Metanephros (tissue), 2 donors: ENCODE measurements around a stretch of chr14.

DNA sequence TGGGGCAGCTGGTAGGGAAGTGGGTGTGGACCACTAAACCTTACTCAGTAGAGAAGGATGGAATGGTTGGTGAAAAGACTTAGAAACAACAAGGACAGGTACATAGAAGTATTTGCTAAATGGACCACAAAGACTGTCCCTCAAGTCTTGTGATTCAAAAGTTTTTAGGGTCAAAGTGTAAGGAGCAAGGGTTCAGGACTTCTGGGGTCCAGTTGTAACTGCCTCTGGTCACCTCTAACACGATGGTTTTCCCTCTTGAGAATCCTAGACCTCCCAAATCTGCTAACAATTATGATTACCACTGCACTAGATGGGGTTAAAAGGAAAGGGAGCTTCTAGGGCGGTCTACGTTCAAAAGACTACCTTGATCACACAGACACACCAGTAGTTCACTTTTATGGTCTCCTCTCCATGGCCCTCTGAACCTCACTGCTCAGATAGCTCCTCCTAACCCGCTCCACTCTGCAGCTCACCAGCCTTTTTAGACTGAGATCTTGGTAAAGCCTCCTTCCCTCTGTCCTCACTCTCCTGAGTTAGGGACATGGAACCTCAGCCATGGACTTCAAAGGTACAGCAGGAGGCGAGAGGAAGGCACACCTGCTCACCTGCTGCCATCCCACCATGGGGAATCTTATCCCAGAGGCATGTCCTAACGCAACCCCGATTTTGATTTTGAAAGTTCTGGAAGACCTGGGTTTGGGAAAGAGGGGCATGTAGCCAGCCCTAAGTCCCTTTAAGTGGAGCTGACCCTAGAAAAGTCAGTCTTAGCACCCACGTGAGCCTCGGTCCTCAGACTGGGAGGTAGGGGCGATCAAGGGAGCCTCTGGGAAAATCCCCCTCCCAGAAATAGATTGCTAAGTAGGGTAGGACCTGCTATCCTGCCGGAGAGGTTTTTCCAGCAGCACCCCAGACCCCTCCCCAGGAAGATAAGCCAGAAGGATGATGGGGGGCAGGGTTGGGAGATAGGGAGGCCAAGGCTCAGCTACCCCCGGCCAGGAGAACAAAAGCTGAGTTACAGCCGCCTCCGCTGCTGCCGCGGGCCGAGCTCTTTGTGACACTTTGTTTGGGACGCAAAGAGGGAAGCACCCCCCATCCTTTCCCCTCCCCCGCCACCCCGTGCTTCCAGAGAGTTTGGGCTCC is 1.4 kb downstream of the ZNF219 start:
- RAMPAGE, long total RNA, result no peak

GRCh38 chr14:21202158-21203136 is 46.6 kb upstream of the OR5AU1 start:
- RAMPAGE, long total RNA, result no peak

DNA sequence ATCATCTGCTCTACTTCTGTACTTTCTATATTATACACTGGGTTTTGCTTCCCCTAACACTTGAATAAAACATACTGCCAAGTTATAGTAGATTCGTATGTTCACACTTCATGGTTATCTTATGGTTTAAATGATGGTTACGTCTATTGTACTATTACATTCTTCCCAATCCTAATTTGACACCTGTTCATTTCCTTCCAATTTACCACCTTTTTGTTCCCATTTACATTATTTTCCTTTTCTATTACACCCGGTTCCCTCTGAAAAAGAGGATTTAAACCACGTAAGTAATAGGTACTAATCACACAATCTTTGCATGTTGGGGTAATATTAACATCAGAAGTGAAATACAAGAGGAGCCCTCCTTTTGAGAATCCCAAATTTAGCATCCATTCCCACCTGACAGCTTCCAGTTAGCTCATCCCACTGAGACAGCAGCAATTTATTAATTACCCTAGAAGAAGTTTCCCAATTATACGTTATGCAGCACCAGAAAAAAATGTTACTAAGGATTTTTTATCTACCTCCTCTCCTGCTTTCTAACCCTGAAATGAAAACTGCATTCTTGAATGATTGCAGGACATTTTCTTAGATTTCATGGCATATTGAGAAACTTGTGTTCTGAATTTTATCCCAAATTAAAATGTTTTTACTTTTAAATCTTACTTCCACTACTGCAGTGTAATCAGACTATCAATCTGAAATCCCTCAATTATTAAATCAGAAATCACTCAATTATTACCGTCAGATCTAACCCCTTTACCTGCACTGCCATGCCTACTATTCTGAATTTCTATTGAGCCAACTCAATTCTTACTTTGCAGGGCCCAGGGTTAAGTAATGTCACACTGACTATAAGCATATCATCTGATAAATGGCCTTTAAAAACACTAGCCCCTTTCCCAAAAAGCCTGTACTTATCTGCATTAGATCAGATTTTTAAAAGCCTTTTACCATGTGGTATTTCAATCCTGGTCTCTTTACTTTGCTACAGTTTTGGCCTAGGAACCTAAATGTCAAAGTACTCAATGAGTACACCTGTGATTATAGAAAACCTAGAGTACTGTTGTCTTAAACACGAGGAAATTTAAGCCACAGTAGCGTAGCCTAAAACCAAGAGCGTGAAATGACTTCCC is 52.2 kb upstream of the OR5AU1 start:
- RAMPAGE, long total RNA, result no peak

- RAMPAGE, long total RNA, result no peak
These were observed 12.6 kb downstream of the HNRNPC start for GRCh38 chr14:21256560-21257141.

- RAMPAGE, long total RNA, result no peak
These were observed 21.3 kb downstream of the CHD8 start for GRCh38 chr14:21434580-21435108.

DNA sequence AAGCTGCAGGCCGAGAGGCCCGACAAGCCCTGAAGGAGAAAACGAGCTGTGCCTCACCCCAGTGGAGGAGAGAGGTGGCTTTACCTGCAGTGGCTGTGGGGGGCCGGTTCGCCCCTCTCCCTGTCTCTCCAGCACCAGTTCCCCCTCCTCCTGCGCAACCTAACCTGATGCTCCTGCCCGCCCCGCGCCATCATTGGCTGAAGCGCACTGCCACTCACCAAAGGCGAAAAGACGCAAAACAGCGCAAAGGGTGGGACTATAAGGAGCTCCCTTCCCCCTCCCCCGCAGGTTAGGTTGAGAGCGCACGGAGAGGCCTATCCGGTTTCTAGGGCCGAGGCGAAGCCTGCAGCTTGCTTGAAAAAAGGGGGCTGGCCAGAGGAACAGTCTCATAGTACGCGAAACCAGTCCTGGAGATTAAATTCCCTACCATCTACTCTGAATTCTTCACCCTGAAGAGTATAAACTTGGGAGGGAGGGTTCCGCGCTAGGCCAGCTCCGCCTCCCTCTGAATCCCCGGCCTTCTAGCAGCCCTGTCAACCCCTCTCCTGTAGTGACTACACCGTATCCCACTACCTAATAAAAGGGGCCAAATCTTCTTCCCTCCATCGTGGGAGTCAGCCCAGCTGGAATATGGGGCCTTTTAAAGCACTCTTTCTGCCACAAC is 18.7 kb downstream of the CHD8 start:
- RAMPAGE, long total RNA, result no peak

GRCh38 chr14:21712013-21712580 is 38.5 kb upstream of the OR4E1 start:
- RAMPAGE, long total RNA, result no peak

DNA sequence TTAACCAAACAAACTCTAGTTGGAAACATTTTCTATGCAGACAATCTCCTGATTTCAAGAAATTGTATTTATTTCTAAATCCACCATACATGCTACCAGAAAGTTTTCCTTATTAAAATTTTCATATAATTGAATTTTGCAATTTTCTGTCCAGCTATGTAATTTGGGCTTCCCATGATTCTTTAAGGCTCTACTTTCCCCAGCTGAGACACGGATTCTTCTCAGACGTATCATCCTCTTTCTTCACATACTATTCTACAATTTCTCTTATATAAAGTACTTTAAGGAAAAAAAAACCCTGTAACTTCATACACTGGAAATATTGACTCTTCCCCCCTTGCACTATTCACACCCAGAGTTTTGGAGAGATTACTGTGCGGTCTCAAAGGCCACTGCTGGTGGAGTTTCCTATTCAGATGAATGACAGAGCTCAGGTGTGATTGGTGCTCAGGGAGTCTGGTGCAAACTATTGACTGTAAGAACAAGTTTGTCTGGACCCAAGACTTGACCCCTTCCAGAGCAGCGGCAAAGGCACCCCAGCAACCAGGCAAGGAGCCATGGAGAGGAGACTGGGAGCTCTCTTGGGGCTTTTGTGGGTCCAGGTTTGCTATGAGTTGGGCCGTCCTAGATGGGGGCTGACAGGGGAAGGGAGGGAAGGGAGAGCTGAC is 187.5 kb upstream of the OR4E1 start:
- RAMPAGE, long total RNA, result no peak

DNA sequence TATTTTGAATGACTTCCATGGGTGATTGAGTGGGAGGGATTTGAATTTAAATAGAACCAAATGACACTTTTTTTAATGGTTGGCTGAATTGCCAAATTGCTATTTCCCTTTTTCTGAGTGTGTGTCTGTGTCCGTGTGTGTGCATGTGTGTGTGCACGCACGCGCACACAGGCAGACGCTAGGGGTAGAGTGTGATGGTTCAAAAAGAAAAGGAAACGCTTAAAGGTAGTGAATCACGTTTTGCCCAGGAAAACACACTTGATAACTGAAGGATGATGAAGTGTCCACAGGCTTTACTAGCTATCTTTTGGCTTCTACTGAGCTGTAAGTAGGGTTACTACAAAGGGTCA is 362.6 kb downstream of the DAD1 start:
- RAMPAGE, long total RNA, result no peak

DNA sequence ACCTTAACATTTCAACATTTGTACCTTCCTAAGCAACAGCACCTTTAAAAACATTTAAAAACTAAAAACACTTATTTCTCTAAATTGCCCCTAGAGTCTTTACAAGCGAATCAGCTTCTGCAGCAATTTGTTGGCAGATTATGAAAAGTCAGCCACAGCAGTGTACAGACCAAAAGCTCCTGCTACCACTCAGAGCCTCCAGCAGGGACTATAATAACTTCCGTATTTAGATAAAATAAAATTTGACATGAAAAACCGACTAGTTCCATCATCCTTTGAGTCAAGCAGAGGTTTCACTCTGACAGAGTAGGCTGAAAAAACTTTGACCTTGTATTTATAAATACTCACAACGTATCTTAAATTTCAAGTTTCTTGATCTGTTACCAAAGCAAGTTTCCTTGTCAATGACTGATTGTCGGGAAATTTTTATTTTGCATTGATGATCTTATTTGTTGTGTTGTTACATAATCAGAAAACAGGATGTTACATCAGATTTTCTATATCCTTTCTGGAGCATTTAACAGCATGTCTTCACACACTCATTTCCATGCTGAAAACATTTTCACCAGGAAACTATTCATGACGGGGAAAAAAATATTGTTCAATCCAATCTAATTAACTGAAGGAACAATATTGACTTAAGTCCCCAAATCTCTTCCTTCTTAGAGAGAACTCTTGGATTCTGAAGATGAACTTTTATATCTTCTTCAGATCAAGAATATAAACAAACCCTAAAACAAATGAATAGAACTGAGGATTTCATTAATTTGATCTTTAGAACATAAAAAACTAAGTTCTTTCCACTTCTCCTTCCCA is 283.3 kb downstream of the DAD1 start:
- RAMPAGE, long total RNA, result no peak

GRCh38 chr14:22460441-22460997 is 128.5 kb downstream of the DAD1 start:
- RAMPAGE, long total RNA, result no peak

GRCh38 chr14:22487964-22488339 is 101.1 kb downstream of the DAD1 start:
- RAMPAGE, long total RNA, result no peak

GRCh38 chr14:22499498-22500006 is 89.5 kb downstream of the DAD1 start:
- RAMPAGE, long total RNA, result no peak

- RAMPAGE, long total RNA, result no peak
These were observed 71.6 kb downstream of the DAD1 start for GRCh38 chr14:22517201-22517989.

DNA sequence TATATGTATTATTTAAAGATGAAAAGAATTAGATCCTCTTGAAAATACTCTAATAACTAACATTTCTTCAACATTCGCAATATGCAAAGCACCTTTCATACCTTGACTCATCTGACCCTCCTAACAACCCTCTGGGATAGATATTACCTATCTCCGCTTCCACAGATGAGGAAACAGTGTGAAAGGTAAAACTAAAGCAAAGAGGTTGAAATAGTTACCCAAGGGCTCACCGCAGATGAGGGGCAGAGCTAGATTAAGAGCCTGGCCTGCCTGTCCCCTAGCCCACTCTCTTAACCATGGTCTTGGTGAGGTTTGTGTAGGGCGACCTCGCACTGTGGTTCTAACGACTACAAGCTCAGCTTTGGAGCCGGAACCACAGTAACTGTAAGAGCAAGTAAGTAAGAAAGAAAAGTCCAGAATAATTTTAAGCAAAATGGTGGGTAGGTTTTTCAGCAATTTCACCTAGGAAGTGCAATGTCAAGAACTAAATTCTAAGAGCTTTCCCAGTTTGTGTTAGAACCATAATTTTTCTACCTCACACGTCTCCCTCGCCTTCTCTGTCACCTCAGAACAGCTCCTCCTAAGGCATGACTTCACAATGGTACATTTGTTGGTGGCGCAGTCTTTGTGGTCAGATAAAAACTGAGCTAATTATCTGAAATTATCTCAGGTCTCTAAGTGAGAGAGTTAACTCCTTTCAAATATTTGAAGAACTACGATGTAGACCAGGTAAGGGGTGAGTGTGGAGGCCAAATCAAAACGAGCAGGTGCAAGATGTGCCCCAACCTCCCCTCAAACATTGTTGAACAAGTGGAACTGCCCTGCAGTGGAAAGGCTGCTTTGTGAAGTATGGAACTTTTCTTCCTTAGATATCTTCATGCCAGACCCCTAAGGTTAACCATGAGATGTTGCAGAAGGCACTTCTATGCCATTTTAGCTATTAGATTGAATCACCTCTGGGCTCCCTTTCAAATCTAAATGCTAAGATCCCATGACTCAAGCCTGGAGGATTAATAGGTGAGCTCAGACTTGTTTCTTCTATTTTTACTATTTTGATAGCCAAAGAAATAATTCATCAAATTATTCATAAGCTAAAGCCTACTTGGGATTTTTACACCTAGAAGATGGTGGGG is 64.7 kb downstream of the DAD1 start:
- RAMPAGE, long total RNA, result no peak

GRCh38 chr14:22549744-22550715 is 39.0 kb downstream of the DAD1 start:
- RAMPAGE, long total RNA, result no peak

- RAMPAGE, long total RNA, result no peak
These were observed 33.4 kb downstream of the DAD1 start for GRCh38 chr14:22555449-22556134.

DNA sequence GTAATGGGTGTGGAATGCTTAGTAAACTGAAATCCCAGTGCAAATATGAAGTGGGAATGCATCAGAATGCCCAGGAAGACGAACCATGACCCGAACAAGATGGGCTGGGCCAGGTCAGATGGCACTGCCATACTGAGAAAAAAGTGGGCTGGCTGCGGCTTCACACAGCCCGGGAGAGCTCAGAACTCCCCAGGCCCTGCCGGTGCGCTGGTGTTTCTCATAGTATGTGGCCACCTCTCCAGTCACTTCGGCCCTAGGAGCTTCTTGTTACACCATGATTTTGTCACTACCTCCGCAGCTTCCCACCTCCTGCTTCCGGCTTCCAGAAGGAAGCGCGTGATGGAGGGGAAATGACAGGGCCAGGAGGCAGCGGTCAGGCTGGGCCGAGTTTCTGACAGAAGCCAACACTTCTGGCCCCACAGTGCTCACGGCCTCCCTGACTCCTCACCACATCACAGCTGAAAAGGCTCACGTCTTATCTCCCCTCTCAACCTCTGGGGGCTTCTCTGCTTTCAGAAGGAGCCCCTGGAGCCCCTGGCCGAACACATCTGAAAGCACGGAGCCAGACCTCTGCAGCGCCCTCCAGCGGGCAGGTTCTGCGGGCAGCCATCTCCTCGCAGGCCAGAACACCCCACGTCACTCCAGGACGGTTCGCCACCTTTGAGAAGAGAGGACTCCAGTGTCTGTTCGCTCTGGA is 30.7 kb downstream of the DAD1 start:
- RAMPAGE, long total RNA, result no peak

DNA sequence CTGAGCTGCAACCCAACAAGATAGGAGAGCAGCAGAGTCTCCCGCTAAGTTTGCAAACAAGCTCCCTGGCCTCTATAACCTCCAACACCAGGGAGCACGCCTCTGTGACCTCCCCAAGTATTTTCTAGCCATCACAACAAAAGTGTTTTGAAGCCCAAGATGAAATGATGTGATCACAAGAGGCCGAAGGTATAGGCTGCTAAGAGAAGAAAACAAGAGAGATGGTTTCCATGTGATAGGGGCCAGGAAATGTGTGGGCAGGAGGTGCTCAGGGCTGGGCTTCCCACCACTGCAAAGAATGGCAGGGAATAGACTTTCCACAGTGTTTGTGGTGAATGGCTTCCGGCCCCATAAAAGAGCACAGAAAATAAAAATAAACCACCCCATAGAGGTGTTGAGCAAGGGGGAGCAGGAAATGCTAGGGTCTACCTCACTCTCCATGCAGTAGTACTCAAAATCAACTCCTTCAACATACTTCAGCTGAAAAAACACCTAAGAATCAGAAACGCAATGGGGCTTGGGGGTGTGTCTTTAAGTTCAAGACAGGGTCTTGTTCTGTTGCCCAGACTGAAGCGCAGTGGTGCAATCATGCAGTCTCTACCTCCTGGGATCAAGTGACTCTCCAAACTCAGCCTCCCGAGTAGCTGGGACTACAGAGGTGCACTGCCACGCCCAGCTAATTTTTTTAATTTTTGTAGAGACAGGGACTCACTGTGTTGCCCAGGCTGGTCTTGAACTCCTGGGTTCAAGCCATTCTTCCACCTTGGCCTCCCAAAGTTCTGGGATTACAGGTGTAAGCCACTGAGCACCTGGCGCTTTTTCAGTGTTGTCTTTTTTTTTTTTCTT is 27.2 kb downstream of the DAD1 start:
- RAMPAGE, long total RNA, result no peak

DNA sequence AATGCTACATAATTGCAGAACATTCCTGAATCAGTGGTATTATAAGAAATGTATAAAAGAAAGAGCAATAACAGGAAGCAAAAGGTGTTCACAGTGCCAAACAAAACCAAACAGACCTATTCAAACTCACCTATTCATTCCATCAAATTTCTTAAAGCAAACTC is 23.0 kb downstream of the DAD1 start:
- RAMPAGE, long total RNA, result no peak